Aorta (tissue), 1 donor: ENCODE results near the genes OR5L1, TNKS1BP1 and OR1S2.

DNA sequence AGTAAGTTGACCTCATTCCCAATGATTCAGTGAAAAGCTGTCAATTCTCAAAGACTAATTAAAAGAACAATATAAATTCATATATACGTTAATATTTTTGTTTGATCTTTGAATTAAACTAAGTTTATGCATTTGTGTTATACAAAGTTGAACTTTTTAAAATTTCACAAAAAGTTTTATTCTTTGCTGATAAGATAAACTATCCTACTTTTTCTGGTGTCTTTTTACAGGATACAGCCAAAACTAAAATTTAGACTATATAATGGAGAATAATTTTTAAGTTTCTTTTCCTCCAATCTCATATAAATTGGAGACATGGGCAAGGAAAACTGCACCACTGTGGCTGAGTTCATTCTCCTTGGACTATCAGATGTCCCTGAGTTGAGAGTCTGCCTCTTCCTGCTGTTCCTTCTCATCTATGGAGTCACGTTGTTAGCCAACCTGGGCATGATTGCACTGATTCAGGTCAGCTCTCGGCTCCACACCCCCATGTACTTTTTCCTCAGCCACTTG is at the start of gene OR5L1:
TSS of gene OR5L1 (plus strand) at position 216 of the 513 bp plus-strand sequence.
- PRO-cap: no peak

GRCh38 chr11:56721633-56721876 is 22.7 kb downstream of the OR9G1 start:
- PRO-cap: no peak

- PRO-cap: no peak
Observed at GRCh38 chr11:57179649-57180755, 1.8 kb upstream of the LRRC55 start.

GRCh38 chr11:57288698-57289760 is 35.7 kb downstream of the TNKS1BP1 start:
- PRO-cap: no peak

DNA sequence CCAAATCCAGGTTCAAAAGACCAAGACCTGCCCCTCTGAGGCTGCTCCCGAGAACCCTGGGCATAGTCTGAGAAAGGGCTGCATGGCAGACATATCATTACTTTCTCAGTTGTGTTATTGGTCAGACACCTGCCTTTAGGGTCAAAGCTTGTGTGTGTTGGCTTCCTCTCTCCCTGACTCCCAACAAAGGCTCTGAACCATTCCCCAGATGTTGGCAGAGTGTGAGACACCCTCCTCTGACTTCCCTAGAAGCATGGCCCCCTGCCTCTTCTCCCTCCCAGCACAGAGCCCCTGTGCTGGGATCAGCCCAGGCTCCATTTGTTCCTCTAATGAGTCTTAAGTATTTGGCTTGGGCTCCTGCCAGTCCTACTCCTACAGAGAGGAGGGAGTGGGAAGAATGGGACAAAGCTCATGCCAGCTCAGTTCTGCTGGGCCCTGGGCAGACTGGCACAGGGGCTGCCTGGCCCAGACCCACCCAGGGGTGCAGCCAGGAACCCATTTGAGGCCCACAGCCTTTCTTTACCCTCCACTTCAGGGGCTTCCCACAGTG is 30.2 kb downstream of the TNKS1BP1 start:
- PRO-cap: no peak

DNA sequence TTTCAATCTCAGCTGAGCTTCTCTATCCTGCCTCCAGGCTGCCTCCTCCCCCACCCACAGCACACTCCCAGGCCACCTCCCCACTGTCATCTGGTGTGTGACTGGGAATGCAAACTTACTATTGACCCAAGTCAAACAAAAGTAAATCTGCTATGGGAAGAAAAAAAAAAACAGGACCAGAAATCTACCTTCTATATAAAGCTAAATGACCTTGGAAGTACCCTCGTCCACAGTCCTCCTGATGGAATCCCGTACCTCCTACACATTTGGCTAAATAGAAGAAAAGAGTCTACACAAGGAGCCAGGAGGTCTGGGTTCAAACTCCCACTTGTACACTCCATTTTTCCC is 3.6 kb downstream of the TNKS1BP1 start:
- PRO-cap: no peak

DNA sequence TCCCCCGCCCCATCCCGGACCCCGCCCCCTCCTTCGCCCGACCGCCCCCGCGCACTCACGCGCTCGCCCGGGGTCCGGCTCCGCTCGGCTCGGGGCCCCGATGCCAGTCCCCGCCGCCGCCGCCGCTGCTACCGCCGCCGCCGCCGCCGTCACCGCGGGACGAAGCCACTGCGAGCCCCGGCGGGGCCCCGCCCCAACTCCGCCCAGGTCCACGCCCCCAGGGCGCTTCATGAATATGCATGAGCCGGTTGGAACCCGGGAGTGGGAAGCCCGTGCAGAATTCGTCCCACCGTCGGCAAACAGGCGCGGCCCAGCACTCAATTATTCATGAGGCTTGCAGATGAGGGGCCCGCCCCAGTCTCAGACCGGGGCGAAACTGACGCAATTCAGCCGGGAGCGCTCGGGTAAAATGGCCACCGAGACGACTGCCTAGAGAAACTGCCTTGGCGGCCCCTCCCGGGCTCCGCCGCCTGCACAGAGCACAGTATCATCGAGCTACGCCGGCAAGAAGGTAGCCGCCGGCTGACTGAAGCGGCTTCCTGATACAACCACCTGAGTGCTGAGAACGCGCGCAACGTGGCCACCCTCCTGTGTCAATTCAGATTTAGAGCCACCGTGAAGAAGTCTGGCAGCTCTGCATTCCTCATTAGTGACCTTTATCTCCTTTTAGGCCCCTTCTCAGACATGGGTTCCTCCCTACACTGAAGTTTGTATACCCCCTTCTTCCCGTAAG is at the start of gene TNKS1BP1:
TSS of gene TNKS1BP1 (minus strand) at position 172 of the 733 bp plus-strand sequence.
- PRO-cap: bidirectional peak, plus-strand start at position 384 of the sequence, minus-strand start at position 148 of the sequence

DNA sequence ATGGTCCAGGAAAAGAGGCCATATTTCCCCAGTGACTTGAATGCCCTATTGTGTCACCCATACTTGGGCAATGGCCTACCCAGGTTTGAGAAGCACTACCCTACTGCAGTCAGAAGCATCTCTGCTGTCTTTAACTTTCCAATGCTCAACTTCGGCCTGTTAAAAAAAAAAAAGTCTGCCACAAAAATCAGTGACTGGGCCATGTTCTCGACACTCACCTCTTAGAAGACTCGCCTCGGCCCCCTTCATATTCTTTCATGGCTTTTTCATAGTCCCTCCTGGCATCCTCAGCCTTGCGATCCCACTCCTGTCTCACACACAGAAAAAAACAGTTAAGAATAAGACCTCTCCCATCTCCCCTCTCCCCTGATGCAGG is 2.4 kb upstream of the TNKS1BP1 start:
- PRO-cap: no peak

DNA sequence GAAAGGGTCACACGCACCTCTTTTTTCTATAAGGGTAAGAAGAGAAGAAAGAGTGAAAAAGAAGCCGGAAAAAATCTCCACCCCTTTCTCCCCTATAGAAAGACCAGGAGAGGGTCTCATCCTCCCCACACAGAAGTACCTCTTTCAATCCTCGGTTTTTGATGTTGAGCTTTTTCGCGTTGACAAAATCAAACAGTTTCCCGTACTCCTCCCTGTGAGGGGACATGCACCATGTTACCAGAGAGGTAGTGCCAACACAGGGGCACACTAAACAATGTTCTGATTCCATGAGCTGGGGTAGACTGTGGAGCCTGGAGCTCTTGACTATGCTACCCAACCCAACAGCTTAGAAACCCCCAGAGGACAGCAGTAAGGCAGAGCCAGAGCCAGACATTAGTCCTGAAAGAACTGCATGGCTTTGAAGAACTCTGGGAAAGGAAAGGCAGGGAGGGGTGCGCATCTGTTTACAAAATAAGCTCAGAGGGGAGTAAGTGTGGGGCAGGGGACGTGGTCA is 4.9 kb downstream of the SSRP1 start:
- PRO-cap: no peak

DNA sequence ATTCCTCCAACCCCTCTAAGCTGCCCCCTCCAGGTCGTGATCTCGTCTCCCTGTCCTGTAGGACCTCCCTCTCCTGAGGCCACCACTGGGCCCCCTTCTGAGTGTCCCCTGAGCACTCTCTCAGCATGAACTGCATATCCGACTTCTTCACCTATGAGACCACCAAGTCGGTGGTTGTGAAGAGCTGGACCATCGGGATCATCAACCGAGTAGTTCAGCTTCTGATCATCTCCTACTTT is 193 bp downstream of the P2RX3 start:
- PRO-cap: no peak

DNA sequence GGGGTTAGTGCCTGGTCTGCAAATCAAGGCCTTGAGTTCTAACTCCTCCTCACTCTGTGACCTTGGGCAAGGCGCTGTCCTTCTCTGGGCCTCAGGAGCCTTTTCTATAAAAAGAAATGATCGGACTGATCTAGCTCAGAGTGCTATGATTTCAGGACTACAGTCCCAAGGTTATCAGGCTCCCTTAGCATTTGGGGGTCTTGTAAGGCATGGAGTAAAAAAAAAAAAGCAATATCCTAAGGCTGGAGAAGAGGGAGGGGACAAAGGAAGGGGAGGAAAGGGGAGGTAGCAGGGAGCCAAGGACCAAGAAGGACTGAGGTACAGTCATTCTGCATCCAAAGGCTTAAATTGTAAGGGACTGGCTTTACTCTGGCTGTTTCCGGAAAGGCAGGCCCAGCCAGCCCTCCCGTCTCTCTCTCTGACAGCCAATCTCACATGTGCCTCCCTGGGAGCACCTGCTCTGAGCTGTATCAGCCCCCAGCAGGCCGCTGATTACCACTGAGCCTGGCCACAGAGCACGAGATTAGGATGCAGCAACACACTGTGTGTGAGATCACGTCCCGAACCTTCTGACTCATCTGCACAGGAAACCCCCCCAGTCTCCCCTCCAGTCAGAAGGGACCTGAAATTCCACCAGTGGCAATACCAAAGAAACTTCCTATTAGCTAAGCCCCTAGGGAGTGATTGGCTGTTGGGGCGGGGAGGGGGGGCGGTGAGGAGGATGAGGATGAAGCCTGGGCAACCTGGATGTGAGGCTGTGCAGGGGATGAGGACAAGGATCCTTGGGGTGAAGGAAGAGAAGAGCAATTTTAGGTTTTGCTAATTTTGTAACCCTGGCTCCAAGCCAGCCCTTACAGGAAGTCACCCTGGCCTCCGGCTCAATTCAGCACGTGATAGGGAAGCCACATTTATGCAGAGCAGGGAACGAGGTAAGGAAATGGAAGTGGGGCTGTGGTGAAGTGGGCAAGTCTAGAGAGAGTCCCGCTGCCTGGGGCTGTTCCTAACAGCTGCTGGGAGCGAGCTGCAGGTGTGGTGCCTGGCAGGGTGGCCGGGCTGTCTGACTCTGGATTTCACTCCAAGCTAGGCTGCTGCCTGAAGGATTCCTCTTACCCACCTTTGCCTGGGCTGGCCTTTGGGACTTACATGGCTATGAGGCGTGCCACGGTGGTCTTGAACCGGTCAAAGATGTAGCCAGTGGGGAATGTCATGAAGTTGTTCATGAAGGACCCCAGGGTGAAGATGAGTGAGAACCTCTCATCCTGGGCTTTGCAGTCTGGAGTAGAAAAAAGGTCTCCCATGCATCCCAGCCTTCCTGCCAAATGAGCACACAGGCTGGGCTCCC is 2.1 kb downstream of the SLC43A3 start:
- PRO-cap: no peak

DNA sequence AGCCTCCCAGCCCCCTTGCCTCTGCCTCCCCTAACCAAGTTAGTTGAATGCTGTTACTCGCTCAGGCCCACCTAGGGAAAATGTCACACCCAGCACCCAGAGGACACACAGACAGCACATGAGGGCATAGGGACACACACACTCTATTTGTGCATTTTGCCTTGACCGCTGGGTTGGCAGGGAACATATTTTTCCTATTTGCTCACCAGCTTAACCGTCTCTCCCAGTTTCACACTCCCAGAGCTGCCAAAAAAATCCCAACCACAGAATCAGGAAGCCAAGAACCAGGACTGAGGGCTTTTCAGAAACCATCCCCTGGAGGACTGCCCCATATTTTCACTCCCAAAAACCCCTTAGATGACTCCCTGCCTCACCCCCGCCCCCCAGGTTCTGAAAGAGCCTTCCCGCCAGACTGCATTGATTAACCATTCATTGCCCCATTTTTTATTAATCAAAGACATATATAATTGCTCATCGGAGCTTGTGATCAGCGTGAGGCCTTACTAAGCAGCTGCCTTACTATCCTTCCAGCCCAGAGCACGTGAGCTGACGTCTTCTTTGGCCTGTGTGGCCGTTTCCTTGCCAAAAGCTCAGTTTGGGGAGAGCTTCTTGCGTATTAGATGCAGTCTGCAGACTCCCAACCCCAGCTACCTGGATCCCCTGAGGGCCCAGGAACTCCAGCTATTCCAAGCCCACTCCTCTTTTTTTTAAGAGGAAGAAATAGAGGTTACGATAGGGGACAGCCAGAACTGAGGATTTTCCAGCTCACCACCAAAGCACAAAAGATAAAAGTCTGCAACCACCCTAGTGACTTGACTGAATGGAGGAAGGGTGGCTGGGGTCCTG is 639 bp upstream of the SLC43A3 start:
- PRO-cap: bidirectional peak, plus-strand start at position 266 of the sequence, minus-strand start at position 145 of the sequence

DNA sequence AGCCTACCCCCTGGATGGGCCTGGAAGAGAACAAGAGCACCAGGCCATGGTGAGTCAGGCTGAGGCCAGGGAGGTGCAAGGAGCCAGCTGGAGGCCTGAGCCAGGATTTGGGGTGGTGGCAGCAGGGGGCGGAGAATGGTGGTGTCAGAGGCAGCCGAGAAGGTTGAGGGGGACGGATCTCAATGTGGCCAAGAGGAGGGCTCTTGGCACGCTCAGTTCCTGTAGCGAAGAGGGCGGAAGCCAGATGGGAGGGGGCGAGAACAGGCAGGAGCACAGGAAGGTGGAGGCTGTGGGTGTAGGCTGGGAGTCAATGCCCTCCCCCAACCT is 13.7 kb downstream of the RTN4RL2 start:
- PRO-cap: no peak

- PRO-cap: no peak
Observed at GRCh38 chr11:57639147-57639519, 10.6 kb downstream of the YPEL4 start.

- PRO-cap: no peak
Observed at GRCh38 chr11:57682849-57683457, 15.0 kb downstream of the ZDHHC5 start.

- PRO-cap: no peak
Observed at GRCh38 chr11:57777977-57778390, 16.4 kb downstream of the CTNND1 start.

DNA sequence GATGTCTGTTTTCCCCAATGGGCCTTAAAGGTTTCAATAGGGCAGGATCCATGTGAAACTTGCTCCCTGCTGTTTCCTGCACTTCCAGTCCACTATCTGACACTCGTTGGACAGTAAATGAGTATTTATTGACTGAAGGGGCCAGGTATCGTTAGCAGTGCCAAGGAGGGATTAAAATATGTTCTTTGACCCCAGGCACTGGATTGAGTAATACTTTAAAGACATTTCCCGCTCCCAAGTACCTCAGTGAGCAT is 23.4 kb upstream of the OR9Q2 start:
- PRO-cap: no peak

- PRO-cap: no peak
Observed at GRCh38 chr11:58204036-58204345, at the start of gene OR1S2. OR1S2 (minus strand) TSS chr11:58204142.

- PRO-cap: no peak
Observed at GRCh38 chr11:58577371-58577937, 1.4 kb upstream of the ZFP91 start.

DNA sequence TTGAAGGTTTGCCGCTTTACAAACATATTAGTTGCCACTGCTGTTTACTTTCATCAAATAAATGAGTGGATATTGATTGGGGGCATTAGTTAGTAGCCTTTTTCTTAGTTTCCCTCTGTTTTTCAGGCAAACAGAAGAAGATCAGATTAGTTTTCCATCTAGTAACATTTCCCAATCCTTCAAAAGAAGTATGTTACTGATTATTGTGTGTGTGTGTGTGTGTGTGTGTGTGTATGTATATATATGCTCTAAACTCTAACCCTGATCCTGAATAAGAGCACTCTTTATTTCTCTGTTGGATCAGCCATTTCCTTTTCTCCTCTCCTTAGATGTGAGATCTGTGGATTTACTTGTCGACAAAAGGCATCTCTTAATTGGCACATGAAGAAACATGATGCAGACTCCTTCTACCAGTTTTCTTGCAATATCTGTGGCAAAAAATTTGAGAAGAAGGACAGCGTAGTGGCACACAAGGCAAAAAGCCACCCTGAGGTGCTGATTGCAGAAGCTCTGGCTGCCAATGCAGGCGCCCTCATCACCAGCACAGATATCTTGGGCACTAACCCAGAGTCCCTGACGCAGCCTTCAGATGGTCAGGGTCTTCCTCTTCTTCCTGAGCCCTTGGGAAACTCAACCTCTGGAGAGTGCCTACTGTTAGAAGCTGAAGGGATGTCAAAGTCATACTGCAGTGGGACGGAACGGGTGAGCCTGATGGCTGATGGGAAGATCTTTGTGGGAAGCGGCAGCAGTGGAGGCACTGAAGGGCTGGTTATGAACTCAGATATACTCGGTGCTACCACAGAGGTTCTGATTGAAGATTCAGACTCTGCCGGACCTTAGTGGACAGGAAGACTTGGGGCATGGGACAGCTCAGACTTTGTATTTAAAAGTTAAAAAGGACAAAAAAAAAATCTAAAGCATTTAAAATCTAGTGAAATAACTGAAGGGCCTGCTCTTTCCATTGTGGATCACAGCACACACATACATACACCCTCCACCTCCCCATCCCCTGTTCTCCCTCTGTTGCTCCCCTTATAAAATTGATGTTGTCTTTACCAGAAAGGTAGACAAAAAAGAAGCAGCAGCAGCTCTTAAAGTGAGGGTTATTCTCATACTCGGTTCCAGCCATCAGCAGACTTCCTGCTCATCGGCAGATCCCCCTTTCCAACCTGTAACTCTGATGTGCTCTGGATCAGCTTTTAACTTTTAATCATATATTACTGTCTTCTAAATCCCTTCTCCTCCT is 5.2 kb upstream of the CNTF start:
- PRO-cap: no peak